ENCODE data around the genes PDK2 and COL1A1.

DNA sequence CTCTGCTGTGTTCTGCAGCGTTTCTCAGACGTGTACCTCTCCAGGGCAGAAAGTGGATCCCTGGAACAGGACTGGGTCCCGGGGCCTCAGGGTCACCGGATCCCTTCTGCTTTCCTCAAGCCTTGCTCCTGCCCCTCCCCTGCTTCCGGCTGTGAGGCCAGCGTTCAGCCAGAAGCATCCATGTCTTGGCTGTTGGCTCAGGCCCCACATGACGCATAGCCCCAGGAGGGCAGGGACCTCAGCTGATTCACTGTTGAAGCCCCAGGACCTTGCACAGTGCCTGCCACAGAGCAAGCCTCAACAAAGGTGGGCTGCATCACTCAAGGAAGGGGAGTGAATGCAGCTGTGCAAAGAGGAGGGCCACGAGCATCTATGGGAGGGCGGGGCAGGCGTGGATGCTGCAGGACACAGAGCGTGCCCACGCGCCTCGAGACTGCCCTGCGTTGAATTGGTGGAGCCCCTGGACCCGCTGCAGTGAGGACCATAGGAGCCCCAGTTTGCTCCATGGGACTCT lies 28.3 kb upstream of the ITGA3 start:
- PRO-cap, result no peak
CAGE:
- cytosol, long polyA plus RNA, result no peak
- long polyA plus RNA, result no peak
- nucleus, long polyA plus RNA, result no peak

GRCh38 chr17:50094613-50095856 lies at the start of gene PDK2:
Gene PDK2, plus strand, starts transcription at chr17:50095351.
- PRO-cap, result no peak
CAGE:
- cytosol, long polyA plus RNA, result no peak
- long polyA plus RNA, result no peak
- nucleus, long polyA plus RNA, result no peak

DNA sequence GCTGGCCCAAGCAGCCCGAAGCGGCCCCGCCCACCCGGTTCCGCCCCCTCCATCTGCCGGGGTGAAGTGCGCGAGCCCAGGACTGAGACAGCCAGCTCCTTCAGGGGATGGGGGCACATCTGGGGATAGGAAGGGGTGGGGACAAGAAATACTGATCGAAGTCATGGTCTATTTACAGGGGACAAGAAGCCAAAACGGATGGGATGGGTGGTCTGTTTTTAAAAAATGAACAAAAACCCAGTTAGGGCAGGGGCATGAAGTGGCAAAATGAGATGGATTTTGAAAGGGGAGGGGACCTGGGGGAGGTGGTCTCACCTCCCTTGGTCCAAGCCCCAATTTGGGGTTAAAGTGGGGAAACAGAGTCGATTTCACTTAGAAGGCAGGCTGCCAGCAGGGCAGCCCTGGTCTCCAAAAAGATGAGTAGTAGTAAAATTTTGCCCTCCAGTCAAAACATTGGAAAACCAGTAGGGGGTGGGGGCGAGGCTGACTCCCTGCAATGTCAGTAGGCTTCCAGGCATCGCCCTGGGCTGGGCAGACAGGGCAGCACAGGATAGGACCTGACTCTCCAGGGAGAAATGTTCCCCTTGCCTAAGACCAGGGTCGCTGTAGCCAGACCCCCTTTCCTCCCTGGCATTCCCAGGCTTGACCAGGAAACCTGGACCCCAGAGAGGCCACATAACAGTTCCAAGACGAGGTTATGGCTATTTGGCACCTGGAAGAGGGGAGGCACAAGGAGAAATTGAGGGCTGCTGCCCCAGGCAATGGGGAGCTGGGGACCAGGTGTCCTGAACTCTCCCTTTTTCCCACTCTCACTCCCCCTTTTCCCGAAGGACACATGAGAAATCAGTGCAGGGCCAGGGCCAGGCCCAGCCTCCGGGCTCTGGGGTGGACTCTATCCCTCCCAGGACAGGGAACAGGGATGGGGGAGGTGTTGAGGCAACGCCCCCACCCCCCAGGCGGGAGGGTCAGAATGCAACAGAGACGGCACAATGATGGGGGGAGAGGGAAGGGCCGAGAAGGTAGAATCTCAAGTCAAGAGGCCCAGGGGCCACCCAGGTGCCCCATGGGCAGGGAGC lies 4.2 kb upstream of the SAMD14 start:
- PRO-cap, result no peak
CAGE:
- cytosol, long polyA plus RNA, result no peak
- long polyA plus RNA, result no peak
- nucleus, long polyA plus RNA, result no peak

DNA sequence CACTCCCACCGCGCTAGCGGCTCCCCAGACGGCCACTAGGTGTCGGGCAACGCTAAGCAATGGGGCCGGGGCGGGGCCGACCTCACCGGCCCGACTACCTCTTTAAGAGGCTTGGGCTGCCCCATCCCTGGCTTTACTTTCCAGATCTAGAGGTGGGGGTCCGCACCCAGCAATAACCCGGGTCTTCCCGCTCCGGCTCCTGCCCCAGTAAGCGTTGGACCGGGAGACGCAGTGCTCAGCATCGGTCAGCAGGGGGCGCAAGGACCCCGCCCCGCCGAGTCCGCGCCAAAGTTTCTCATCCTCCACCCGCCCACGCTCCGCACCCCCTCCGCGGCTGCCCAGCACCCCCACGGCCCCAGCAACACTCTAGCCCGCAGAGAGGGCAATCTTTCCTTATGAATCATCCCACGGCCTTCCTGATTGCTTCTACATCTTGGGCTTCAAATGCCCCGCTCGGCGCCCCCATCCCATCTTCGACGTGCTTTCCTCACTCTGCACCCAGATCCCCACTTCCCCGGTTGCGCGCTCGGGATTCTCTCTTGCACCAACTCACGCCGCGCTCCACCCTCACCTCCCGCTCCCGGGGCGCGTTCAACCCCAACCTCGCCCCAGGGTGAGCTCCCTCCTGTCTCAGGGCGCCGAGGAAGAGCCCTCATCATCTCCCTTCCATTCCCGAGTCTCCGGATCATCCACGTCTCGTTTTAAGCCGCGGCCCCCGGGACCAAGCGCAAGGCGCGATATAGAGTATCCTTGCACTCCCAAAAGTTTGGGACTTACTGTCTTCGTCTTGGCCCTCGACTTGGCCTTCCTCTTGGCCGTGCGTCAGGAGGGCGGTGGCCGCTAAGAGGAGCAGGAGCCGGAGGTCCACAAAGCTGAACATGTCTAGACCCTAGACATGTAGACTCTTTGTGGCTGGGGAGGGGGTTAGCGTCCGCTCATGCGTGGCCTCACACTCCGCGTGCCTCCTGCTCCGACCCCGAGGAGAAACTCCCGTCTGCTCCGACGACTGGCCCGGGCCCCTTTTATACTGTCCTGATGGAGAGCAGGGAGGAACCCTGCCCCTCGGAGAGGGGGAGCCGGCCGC lies at the start of gene COL1A1:
TSS of gene COL1A1 (minus strand) at position 998 of the 1,084 bp plus-strand sequence.
- PRO-cap, result no peak
CAGE:
- cytosol, long polyA plus RNA, result no peak
- long polyA plus RNA, result no peak
- nucleus, long polyA plus RNA, result no peak

- PRO-cap, result no peak
CAGE:
- cytosol, long polyA plus RNA, result no peak
- long polyA plus RNA, result no peak
- nucleus, long polyA plus RNA, result no peak
Observed at GRCh38 chr17:50268790-50269274, 5.4 kb upstream of the TMEM92 start.

- PRO-cap, result no peak
CAGE:
- cytosol, long polyA plus RNA, result no peak
- long polyA plus RNA, result no peak
- nucleus, long polyA plus RNA, result no peak
Observed at GRCh38 chr17:50272640-50273590, 1.4 kb upstream of the TMEM92 start.

DNA sequence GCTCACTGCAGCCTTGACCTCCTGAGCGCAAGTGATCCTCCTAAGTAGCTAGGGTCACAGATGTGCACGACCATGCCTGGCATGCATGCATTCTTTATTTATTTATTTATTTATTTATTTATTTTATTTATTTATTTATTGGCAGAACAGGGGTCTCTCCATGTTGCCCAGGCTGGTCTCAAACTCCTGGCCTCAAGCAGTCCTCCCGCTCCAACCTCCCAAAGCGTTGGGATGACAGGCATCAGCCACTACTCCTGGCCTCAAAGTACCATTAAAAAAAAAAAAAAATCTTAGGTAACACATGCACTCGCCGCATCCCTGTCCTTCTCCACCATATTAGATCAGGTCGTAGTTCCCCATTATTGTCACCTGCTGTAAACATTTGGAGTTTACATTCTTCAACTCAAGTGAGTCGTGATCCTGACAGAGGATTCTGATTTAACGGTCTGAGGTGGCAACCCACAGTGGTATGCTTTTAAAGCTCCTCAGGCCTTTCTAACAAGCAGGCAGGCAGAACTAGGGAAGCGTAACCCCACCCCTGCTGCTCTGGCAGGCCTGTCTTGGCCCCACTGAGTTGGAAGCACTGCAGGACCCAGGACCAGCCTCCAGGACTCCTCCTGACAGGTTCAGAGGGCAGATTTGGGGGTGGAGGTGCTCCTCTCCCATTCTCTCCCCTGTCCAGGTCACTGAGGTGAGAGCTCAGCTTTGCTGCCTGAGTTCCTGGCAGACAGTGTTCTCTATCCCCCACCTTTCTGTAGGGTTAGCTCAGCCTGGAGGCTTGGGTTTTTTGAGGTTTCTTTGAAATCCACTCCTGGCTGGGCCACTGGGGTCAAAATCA lies 9.9 kb downstream of the MRPL27 start:
- PRO-cap, result no peak
CAGE:
- cytosol, long polyA plus RNA, result no peak
- long polyA plus RNA, result no peak
- nucleus, long polyA plus RNA, result no peak

GRCh38 chr17:50440235-50440890 lies 14.3 kb downstream of the ACSF2 start:
- PRO-cap, result no peak
CAGE:
- cytosol, long polyA plus RNA, result no peak
- long polyA plus RNA, result no peak
- nucleus, long polyA plus RNA, result no peak

DNA sequence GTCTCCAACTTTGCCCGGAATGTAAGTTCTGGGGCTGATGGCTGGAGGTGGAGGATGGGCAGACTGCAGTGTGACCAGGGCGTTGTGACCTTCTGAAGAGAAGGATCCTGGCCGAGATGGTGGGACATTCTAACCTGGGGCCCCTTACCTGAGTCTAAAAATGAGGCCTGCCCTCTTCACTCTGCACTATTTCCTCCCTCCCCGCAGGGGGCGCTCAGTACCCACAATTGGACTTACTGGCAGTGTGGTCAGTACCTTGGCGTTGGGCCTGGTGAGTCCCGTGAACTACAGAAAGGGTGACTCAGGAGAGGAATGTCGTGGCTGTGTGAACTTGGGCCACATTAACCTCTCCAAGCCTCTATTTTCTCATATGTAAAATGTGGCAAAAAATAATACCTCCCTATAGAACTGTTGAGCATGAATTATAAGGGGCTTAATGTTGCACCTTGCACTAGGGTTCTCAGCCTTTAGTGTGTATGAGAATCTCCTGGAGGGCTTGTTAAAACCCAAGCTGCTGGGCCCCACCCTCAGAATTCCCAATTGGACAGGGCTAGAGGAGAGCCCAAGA lies 3.9 kb downstream of the RSAD1 start:
- PRO-cap, result no peak
CAGE:
- cytosol, long polyA plus RNA, result no peak
- long polyA plus RNA, result no peak
- nucleus, long polyA plus RNA, result no peak

GRCh38 chr17:50514893-50515245 lies 6.6 kb downstream of the MYCBPAP start:
- PRO-cap, result no peak
CAGE:
- cytosol, long polyA plus RNA, result no peak
- long polyA plus RNA, result no peak
- nucleus, long polyA plus RNA, result no peak

DNA sequence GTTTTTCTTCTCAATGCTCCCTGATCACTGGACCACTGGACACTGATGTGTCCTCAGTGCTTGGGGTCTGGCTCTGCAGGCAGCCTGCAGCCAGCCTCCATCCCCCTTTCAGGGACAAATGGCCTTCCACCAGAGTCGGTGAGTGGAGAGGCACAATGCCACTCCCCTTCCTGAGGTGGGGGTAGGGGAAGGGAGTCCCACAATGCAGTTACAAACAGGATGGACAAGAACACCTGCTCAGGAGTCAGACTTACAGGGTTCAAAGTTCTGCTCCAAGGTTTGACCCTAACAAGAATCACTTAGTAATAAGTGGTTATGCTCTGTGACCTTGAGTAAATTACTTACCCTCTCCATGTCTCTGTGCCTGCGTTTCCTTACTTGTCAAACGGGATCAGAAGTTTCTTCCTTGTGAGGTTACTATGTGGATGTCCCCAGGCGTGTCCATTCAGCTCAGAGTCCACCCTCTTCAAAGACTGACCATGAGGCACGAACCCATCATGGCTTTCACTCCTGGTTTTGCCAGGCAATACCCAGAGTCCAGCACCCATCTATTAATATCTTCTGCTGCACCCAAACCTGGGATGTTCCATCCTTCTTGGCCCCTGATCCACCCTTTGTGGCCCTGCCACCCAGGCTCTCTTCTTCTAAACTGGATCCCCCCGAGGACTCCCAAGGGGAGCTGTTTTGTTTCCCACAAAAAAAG lies 3.4 kb upstream of the SPATA20 start:
- PRO-cap, result no peak
CAGE:
- cytosol, long polyA plus RNA, result no peak
- long polyA plus RNA, result no peak
- nucleus, long polyA plus RNA, result no peak

DNA sequence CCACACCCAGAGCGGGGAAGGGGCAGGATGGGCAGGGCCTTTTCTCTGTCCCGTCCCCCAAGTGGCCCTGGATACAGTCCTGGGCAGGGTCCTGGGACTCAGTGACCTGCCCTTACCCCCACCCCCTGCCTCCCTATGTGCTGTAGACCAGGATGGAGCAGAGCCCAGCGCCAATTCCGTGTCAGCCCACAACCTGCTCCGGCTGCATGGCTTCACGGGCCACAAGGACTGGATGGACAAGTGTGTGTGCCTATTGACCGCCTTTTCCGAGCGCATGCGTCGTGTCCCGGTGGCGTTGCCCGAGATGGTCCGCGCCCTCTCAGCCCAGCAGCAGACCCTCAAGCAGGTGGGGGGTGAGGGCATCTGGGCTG lies 6.4 kb upstream of the CACNA1G start:
- PRO-cap, result no peak
CAGE:
- cytosol, long polyA plus RNA, result no peak
- long polyA plus RNA, result no peak
- nucleus, long polyA plus RNA, result no peak

- PRO-cap, result no peak
CAGE:
- cytosol, long polyA plus RNA, result no peak
- long polyA plus RNA, result no peak
- nucleus, long polyA plus RNA, result no peak
Observed at GRCh38 chr17:50589232-50589722, 28.8 kb downstream of the CACNA1G start.

- PRO-cap, result no peak
CAGE:
- cytosol, long polyA plus RNA, result no peak
- long polyA plus RNA, result no peak
- nucleus, long polyA plus RNA, result no peak
Observed at GRCh38 chr17:50686218-50687126, 21.2 kb downstream of the ANKRD40 start.

DNA sequence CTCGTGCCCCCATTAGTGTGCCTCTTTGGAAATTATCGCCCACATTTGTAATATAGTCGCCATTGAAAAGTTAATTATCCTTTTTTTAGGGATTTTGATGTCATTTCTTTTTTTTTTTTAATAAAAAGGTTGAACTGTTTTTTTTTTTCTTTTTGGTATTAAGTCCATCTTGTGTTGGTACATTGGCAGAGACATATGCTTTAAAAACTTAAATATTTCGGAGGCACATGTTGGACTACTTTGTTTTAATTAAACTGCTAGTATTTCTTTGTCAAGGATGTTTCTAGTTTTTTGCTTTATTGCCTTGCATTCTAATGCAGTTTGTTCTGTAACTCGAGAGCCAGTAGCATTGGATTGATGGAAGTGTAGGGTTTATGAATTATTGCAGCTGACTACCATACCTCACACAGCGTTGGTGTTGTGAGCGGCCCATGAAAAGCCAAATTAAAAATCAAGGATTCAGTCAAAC lies 16.4 kb downstream of the ANKRD40CL start:
- PRO-cap, result no peak
CAGE:
- cytosol, long polyA plus RNA, result no peak
- long polyA plus RNA, result no peak
- nucleus, long polyA plus RNA, result no peak

- PRO-cap, result no peak
CAGE:
- cytosol, long polyA plus RNA, result no peak
- long polyA plus RNA, result no peak
- nucleus, long polyA plus RNA, result no peak
Observed at GRCh38 chr17:50855735-50856489, 10.2 kb downstream of the TOB1 start.

DNA sequence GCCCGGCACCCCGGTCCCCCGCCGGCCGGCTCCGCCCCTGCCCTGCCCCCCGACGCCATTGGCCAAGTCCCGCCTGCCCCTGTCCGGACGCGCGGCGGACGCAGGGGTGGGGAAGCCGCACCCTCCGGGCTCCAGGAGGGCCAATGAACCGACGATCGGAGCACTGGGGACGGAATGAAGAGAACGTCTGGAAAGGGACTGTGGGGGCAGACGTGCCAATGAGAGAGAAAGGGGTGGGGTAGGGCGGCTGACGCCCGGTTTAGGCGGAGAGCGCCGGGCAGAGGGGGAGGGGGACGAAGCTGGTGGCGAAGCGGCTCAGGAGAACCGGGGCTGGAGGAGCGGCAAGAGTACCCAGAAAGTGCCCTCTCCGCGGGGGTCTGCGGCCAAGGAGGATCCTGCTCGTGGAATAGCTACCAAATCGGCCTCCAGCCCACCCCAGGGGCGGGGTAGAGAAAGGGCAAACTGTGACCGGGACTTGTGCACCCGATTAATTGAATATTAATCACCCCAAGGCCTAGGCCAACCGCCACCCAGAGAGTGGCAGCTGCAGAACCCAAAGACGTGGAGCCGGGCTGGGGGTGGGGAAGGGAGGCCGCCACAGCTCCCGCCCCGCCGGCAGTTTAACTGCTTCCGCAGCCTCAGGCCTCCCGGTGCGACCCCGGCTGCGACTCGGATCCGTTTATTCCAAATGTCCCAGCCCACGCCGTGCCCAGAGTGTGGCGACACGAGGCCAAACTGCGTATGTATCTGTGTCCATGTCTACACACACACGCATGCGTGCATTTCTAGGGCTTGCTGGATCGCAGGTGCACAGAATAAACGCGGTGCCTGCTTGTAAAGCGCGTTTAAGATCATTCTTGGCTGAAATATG lies 560 bp upstream of the TOB1 start:
- PRO-cap, result bidirectional peak, plus-strand start at position 321 of the sequence, minus-strand start outside the sequence; bidirectional peak, plus-strand start at position 780 of the sequence, minus-strand start at position 681 of the sequence
CAGE:
- cytosol, long polyA plus RNA, result no peak
- long polyA plus RNA, result no peak
- nucleus, long polyA plus RNA, result no peak

- PRO-cap, result no peak
CAGE:
- cytosol, long polyA plus RNA, result no peak
- long polyA plus RNA, result no peak
- nucleus, long polyA plus RNA, result no peak
Observed at GRCh38 chr17:50883943-50884373, 17.8 kb upstream of the TOB1 start.

GRCh38 chr17:50892089-50892488 lies 25.9 kb upstream of the TOB1 start:
- PRO-cap, result no peak
CAGE:
- cytosol, long polyA plus RNA, result no peak
- long polyA plus RNA, result no peak
- nucleus, long polyA plus RNA, result no peak

- PRO-cap, result no peak
CAGE:
- cytosol, long polyA plus RNA, result no peak
- long polyA plus RNA, result no peak
- nucleus, long polyA plus RNA, result no peak
Observed at GRCh38 chr17:50908211-50908840, 42.2 kb upstream of the TOB1 start.

All from A549 (cell line).